ENCODE data around the genes ZNF665, VN1R2 and CNOT3.

DNA sequence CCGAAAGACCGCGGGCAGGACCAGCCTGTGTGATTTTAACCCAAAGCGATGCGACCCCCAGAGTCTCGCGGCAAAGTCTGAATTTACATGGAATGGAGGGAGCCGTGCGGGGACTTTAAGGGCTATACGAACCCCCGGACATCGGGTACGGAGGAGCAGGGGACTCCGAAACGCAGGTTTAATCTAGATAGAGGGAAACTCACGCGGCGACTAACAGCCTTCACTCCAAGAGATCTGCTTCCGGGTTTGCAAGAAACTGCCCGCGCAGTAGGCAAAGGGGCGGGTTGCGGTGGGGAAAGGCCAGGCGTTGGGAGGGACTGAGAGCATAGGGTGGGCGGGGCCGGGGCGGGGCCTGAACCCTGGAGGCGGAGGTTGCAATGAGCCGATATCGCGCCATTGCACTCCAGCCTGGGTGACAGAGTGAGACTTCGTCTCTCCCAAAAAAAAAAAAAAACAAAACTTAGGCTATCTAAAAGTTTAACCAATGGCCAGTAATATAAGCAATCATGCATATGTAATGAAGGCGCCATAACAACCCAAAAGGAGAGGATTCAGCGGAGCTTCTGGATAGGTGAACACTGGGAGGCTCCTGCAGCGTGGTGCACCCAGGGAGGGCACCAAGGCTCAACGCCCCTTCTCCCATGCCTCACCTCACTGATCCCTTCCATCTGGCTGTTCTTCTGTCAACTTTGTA lies at the start of gene ZNF665:
Gene ZNF665, minus strand, starts transcription at position 250 of the 694 bp plus-strand sequence.
- RRBS, result under 1% methylated on average over 10 of the region's 36 CpGs

DNA sequence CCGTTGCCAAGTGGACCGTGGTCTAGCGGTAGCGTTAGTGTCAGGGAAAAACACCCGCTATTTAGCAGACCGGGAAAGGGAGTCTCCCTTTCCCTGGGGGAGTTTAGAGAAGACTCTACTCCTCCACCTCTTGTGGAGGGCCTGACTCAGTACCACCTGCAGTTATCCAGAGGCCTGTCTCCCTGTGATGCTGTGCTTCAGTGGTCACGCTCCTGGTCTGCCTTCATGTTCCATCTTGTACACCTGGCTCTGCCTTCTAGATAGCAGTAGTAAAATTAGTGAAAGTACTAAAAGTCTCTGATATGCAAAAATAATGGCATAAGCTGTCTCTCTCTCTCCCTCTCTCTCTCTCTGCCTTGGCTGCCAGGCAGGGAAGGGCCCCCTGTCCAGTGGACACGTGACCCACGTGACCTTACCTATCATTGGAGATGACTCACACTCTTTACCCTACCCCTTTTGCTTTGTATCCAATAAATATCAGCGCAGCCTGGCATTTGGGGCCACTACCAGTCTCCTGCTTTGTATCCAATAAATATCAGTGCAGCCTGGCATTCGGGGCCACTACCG lies at the start of gene VN1R2:
Gene VN1R2, plus strand, starts transcription at position 345 of the 567 bp plus-strand sequence.
- RRBS, result no CpG with 5 or more reads among the region's 12 CpGs

GRCh38 chr19:53358401-53358684 lies 7.2 kb upstream of the ZNF525 start:
- RRBS, result 62% methylated on average over 2 of the region's 12 CpGs

- RRBS, result no CpG with 5 or more reads among the region's 11 CpGs
Measured at GRCh38 chr19:53422972-53423409, 8.8 kb upstream of the ZNF761 start.

DNA sequence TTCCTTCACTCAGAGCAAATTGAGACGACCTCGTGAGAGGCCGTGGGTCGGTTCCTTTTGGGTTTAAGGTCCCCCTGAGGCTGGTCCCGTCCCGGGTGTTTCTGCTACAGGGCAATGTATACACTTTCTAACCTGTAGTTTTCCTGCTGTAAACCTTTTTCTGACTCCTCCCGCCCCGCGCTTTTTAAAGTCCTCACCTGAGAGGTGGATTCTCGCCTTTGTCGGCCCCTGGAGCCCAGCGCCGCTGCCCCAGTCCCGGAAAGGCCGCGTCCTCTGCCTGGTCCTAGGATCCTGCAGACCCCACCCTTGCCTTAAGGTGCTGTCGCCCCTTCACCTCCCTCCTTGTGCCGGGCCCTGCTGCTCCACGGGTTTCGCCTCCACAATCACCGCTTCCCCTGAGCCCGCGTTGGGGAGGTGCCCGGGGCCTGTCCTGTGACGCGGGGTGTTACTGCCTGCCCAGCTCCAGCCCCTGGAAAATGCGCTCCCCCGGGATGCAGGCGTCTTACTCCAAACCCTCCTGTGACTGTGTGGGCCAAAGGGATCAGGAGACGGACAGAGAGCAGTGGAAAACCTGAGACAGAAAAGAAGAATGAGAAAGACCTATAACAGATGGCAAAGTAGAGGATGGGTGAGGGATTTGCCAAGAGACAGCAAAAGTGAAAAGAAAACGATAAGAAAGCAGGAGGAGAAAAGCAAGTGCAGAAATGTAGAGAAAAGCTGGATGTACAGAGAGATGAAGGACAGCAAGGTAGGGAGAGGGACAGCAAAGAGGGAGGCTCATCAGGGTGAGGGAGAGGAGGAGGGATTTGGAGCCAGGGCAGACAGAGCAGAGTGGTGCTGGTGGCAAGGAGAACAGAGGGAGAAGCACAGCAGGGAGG lies 586 bp downstream of the ZNF761 start:
- RRBS, result 1% methylated on average over 4 of the region's 31 CpGs

DNA sequence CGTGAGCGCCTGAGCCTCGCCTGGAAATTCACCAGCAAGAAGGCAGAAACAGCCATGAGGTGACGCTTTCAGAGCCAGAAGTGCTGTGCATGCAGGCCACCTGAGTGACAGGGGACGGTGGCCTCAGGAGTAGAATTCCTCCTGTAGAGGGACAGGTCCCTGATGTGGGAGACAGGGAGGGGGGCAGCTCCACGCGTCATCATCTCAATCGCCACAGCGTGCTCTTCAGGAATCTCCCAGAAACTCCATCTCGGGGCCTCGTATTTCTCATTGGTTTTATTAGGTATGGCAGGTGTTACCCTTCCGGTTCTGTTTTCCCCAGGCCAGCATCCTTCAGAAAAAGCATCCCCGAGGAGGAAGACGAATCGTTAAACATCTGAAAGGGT lies 942 bp downstream of the ZNF331 start:
- RRBS, result no CpG with 5 or more reads among the region's 15 CpGs

DNA sequence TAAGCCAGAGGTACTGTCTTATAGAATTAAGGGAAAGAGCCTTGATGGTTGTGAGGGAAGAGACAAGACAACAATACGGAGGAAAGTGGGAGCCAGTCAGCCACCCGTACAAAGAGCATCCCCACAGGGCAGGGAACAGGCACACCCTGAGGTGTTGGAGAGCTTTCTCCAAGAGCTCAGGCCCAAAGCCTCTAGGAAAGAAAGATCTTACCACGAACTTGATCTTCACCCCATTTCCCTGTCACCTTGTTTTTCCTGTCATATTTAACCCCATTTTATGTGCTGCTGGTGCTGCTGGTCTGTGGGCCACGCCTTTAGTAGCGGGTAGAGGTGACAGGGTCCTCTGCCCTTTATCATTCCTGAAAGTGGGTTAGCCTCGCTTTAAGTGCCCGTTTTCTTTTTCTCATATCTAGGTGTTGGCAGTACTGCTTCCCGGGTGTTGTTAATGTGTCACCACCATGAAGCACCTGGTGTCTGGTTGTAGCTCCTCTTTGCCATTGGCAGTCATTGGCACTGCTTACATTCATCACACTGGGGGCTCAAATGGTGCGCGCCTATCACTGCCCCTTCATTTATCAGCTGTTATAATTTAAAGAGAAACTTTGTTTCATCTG lies 36.4 kb downstream of the ZNF331 start:
- RRBS, result no CpG with 5 or more reads among the region's 10 CpGs

- RRBS, result no CpG with 5 or more reads among the region's 10 CpGs
Measured at GRCh38 chr19:53578043-53578523, 40.1 kb downstream of the ZNF331 start.

DNA sequence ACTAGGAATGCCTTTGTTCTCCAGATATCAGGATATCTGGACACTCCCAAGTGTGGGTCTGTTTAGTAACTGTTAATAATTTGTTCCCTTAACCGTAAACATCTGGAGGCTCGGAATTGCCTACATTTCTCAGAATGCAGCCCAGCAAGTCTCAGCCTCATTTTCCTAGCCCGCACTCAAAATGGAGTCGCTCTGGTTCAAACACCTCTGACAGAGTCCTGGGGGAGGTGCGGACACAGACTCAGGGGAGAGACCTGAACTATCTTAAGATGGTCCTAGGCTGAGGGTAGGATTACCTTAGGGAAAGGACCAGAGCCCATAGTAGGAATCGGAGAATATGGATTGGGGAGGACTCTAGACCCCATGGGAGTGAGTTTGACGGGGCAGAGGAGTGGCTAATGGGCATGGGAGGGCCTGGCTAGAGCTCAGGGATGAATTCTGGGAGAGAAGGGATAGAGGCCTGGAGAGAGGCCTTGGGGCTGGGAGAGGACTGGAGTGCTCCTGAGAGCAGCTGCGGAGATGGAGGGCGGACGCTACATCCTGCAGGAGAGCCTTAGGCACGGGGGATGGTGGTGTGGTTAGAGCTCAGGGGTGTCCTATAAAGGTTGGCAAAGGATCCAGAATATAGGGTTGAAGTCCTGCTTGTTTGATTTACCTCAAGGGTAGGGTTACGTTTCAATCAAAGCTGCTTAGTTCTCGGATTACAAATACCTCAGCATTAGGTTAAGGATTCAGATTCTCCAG lies 43.2 kb downstream of the ZNF331 start:
- RRBS, result no CpG with 5 or more reads among the region's 13 CpGs

- RRBS, result no CpG with 5 or more reads among the region's 4 CpGs
Measured at GRCh38 chr19:53868248-53868436, 459 bp downstream of the MYADM start.

DNA sequence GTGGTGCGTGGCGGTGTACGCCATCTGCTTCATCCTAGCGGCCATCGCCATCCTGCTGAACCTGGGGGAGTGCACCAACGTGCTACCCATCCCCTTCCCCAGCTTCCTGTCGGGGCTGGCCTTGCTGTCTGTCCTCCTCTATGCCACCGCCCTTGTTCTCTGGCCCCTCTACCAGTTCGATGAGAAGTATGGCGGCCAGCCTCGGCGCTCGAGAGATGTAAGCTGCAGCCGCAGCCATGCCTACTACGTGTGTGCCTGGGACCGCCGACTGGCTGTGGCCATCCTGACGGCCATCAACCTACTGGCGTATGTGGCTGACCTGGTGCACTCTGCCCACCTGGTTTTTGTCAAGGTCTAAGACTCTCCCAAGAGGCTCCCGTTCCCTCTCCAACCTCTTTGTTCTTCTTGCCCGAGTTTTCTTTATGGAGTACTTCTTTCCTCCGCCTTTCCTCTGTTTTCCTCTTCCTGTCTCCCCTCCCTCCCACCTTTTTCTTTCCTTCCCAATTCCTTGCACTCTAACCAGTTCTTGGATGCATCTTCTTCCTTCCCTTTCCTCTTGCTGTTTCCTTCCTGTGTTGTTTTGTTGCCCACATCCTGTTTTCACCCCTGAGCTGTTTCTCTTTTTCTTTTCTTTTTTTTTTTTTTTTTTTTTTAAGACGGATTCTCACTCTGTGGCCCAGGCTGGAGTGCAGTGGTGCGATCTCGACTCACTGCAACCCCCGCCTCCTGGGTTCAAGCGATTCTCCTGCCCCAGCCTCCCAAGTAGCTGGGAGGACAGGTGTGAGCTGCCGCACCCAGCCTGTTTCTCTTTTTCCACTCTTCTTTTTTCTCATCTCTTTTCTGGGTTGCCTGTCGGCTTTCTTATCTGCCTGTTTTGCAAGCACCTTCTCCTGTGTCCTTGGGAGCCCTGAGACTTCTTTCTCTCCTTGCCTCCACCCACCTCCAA lies 6.7 kb downstream of the MYADM start:
- RRBS, result no CpG with 5 or more reads among the region's 29 CpGs

GRCh38 chr19:53877005-53878040 lies 4.7 kb upstream of the PRKCG start:
- RRBS, result no CpG with 5 or more reads among the region's 20 CpGs

- RRBS, result 1% methylated on average over 60 of the region's 131 CpGs
Measured at GRCh38 chr19:54137560-54138772, at the start of gene CNOT3. Gene CNOT3 (plus strand): TSS chr19:54137762.

- RRBS, result no CpG with 5 or more reads among the region's 37 CpGs
Measured at GRCh38 chr19:54164439-54165162, 5.1 kb upstream of the LENG1 start.

GRCh38 chr19:54196608-54197164 lies 4.0 kb upstream of the RPS9 start:
- RRBS, result no CpG with 5 or more reads among the region's 6 CpGs

GRCh38 chr19:54271514-54271754 lies 9.5 kb downstream of the LILRB2 start:
- RRBS, result no CpG with 5 or more reads among the region's 3 CpGs

DNA sequence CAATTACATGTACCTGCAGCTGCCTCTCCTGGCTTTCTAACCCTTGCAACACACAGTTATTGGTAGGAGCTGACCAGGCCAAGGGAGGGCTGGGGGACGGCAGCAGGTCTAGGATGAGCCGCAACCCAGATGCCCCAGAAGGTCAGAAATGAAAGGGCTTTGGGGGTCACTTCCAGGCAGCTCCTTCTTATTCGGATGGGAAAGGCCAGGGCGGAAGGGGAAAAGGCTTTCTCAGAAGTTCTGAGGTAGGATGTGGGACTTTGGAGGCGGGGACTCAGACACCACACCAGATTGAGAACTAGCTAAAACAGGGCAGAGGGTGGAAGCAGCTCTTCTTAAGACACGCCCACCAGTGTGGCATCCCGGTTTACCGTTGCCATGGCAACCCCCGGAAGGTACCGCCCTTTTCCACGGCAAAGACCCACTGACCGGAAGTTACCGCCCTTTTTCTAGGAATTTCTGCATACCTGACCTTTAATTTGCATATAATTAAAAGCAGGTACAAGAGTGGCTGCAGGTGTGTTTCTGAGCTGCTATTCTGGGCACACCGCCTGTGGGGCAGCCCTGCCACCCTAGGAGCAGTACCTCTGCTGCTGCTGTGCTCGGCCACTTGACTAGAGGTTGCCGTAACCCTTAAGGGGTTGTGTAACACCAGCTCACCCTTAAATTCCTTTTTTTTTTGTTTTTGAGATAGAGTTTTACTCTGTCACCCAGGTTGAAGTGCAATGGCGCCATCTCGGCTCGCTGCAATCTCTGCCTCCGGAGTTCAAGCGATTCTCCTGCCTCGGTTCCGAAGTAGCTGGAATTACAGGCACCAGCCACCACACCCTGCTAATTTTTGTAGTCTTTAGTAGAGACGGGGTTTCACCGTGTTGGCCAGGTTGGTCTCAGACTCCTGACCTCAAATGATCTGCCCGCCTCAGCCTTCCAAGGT lies 3.9 kb upstream of the LILRA5 start:
- RRBS, result no CpG with 5 or more reads among the region's 26 CpGs

DNA sequence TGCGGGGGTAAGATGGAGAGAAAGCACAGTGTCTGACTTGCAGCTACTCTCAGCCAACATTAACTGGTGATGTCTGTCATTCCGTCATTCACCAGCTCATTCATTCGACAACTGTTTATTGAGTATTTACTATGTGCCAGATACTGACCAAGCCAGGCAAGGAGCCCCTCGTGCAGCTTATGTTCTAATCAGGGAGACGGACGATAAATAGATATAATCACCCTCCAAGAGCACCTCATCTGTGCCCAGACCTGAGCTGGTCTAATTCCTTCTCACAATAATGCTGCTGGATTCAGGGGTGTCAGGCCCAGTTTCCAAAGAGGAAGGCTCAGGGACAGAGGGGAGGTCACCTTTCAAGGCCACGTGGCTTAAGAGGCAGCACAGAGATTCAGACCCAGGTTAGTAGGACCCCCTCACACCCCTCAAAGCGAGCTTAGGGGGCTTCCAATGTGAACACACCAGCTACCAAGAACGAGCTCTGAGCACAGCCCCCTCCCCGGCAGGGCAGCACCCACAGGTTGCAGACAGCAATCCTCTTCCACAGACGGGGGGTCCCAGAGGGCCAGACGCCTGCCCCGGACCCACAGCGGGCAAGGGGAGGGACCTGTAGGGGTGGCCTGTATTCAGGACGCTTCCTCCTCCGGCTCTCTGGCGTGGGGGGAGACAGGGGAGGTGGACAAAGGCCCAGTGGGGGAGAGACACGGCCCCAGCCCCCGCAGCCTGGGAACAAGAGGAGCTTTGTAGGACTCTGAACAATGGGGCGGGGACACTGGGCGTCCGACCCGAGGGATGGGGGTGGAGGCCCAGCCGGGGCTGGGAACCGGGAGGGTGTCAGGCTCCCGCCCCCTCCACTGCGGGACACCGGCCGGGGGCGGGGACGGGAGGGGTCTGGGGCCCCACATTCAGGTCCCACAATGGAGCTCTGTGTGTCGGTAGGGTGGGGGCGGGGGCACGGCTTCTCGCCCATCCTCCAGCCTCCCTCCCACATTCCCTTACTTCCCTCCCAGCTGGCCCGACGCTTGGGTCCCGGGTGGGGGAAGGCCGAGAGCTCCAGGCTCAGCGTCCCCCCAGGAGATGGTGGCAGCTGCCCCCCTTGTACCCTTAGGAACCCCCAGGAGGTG lies 4.8 kb downstream of the TTYH1 start:
- RRBS, result 9% methylated on average over 11 of the region's 40 CpGs

GRCh38 chr19:54420805-54421440 lies 5.7 kb downstream of the TTYH1 start:
- RRBS, result no CpG with 5 or more reads among the region's 23 CpGs

- RRBS, result no CpG with 5 or more reads among the region's 4 CpGs
Measured at GRCh38 chr19:54532537-54533034, 30.0 kb downstream of the LAIR2 start.